ENCODE measurements around a stretch of chr13.

GRCh38 chr13:113023698-113024862 is 55.1 kb downstream of the MCF2L start:
- PRO-cap: no peak
- RAMPAGE, long total RNA: no peak
- RRBS: 88% methylated on average over 8 of the region's 30 CpGs

- PRO-cap: no peak
- RAMPAGE, long total RNA: no peak
- RRBS: no CpG with 5 or more reads among the region's 21 CpGs
These were observed 55.8 kb upstream of the F7 start for GRCh38 chr13:113049572-113050453.

DNA sequence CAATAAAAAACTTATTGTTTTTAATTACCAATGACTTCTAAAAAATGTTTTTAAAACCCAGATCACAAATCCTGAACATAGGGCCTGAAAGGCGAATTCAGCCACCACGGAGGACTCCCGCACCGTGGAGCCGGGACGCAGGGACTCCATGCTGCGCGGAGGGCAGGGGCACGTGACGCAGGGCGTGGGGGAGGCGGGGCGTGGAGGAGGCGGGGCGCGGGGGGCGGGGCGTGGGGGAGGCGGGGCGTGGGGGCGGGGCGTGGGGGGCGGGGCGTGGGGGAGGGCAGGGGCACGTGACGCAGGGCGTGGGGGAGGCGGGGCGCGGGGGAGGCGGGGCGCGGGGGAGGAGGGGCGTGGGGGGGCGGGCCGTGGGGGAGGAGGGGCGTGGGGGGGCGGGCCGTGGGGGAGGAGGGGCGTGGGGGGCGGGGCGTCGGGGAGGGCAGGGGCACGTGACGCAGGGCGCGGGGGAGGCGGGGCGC is 4.6 kb upstream of the PROZ start:
- PRO-cap: unidirectional peak, minus-strand start at position 177 of the sequence
- RAMPAGE, long total RNA: no peak
- RRBS: no CpG with 5 or more reads among the region's 49 CpGs

- PRO-cap: no peak
- RAMPAGE, long total RNA: no peak
- RRBS: 98% methylated on average over 3 of the region's 23 CpGs
These were observed 42.3 kb downstream of the CUL4A start for GRCh38 chr13:113251495-113252247.

- PRO-cap: no peak
- RAMPAGE, long total RNA: no peak
- RRBS: no CpG with 5 or more reads among the region's 6 CpGs
These were observed 22.8 kb upstream of the LAMP1 start for GRCh38 chr13:113274117-113274714.

GRCh38 chr13:113313359-113313949 is 16.4 kb downstream of the LAMP1 start:
- PRO-cap: no peak
- RAMPAGE, long total RNA: no peak
- RRBS: no CpG with 5 or more reads among the region's 16 CpGs

DNA sequence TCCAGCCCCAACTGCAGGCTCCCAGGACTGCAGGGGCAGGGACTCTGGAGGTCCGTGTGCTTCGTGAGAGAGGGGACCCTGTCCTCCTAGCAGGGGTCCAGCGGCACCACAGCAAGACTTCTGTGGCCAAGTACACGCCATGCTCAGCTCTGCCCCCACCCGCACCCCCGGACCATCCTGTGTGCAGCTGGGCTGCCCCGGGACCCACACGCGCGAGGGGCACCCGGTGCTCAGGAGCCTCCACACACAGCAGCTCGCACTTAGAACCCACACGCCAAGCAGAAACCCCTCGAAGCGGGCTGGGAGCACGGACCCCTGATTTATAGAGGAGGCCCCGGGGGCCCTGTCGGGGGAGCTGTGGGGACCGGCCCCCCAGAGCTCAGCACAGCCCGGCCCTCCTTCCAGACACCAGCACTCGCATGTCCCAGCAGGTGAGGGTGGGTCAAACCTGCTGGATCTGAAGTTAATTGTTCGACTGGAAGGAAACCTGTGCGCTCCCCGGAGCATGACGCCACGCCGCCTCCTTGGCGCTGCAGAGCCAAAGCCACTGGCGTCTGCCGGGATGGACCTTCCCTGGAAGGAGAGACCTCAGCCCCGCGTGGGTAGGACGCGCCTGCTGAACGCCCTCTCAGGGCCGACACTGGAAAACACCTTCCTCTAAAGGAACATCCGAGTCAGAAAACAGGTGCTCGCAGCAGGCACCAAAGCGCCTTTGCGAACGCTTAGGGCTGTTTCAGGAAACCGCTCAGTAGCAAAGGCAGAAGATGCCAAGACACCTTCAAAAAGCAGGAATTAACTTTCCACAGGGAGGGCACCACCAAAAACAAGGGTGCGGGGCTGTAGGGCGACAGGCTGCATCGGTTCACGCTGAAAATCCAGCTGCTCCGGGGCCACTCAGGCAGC is 37.6 kb upstream of the GRTP1 start:
- PRO-cap: no peak
- RAMPAGE, long total RNA: no peak
- RRBS: 85% methylated on average over 15 of the region's 47 CpGs

GRCh38 chr13:113454016-113454474 is 757 bp upstream of the ADPRHL1 start:
- PRO-cap: no peak
- RAMPAGE, long total RNA: no peak
- RRBS: no CpG with 5 or more reads among the region's 14 CpGs

DNA sequence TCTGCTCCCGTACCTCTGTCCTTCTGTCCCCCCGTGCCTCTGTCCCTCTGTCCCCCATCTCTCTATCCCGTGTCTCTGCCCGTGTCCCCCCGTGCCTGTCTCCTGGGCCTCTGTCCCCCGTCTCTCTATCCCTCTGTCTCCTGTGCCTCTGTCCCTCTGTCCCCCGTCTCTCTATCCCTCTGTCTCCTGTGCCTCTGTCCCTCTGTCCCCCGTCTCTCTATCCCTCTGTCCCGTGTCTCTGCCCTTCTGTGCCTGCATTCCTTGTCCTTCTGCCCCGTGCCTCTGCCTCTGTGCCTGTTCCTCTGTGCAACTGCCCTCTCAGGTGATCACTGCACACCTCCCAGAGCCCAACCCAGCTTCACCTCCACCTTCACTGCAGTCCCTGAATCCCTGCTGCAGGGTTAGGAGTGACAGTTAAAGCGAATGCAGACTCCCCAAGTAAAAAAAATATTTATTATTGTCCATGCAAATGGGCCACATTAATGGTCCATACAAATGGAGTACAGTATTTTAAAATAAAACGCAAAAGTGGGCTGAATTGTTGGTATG is 17.5 kb downstream of the DCUN1D2 start:
- PRO-cap: no peak
- RAMPAGE, long total RNA: no peak
- RRBS: no CpG with 5 or more reads among the region's 12 CpGs

GRCh38 chr13:113483330-113484363 is 6.9 kb downstream of the DCUN1D2 start:
- PRO-cap: no peak
- RAMPAGE, long total RNA: no peak
- RRBS: 92% methylated on average over 9 of the region's 38 CpGs

GRCh38 chr13:113495379-113496386 is 4.9 kb downstream of the TMCO3 start:
- PRO-cap: no peak
- RAMPAGE, long total RNA: no peak
- RRBS: no CpG with 5 or more reads among the region's 26 CpGs

DNA sequence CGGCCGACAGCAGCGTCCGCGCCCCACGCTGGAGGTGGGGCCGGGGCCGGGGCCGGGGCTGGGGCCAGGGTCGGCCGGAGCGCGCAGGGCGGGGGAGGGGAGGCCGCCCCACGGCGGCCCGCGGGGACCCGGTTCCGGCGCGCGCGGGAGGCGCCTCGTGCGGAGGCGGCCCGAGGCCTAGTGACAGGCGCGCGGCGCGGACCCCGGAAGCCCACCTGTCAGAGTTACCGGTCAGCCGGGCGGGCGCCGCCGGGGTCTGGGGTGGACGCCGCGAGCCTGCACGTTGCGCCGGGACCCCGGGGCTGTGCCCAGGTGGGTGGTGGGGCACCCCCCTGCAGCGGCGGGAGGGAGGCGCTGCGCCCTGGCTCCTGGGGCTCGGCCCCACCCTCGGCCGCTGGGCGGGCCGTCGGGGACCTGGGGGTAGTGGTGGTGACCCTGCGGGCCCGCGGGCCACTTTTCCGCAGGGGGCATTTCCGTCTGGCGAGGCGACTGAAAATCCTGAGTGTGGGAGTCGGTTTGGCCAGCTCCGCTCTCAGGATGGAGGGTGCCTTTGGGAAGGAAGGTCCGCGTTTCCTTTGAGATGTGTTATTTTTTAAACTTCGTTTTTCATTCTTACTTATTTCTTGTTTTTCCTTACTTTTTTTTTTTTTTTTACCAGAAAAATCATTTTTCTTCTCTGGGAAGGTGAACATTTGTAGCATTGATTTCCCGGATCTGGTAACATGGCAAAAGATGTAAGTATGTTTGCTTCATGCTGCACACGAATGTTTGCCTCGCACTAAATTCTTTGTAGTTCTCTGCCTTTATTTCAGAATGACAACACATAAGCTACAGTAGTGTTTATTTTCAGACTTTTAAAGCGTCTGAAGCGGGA is 800 bp downstream of the TFDP1 start:
- PRO-cap: no peak
- RAMPAGE, long total RNA: no peak
- RRBS: 1% methylated on average over 20 of the region's 76 CpGs

DNA sequence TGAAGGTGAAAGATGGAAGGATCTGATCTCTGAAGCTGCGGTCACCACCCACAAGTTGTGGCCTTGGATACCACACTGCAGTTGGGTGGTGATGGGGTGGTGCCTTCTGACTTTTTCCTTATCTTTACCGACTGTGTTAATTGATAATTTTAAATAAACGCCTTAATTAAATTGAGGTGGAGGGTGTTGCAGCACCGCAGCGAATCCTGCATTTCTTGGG is 1.3 kb downstream of the TFDP1 start:
- PRO-cap: no peak
- RAMPAGE, long total RNA: no peak
- RRBS: no CpG with 5 or more reads among the region's 5 CpGs

- PRO-cap: no peak
- RAMPAGE, long total RNA: no peak
- RRBS: no CpG with 5 or more reads among the region's 28 CpGs
These were observed 10.1 kb downstream of the ATP4B start for GRCh38 chr13:113647881-113648355.

DNA sequence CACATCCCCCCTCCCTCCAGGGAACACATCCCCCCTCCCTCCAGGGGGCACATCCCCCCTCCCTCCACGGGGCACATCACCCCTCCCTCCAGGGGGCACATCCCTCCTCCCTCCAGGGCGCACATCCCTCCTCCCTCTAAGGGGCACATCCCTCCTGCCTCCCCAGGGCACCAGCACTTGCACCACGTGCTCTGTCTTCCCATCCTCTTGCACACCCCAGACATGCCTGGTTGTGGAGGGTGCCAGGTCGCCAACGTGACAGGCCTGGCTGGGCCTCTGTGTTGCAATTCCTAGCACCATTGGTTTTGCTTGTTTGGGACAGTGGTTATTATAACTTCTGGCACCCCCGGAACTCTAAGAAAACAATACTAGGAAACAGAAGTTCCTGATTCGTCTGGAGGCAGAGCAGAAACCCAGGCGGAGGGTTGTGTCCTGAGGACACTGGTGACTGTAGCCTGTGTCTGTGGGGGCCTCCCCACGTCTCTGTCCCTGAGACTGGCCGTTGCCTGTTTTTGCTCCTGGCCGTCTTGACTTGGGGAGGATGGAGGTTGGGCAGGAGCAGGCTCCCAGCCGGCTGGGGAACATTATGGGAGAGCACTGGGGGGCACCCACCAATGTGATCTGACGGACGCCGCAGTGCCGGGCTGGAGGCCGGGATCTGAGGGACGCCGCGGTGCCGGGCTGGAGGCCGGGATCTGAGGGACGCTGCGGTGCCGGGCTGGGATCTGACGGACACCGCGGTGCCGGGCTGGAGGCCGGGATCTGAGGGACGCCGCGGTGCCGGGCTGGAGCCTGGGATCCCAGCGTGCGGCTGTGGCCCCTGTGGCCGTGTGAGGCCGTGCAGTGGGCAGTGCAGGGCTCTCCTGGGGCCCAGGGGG is 46.2 kb downstream of the GAS6 start:
- PRO-cap: no peak
- RAMPAGE, long total RNA: no peak
- RRBS: 28% methylated on average over 5 of the region's 38 CpGs

DNA sequence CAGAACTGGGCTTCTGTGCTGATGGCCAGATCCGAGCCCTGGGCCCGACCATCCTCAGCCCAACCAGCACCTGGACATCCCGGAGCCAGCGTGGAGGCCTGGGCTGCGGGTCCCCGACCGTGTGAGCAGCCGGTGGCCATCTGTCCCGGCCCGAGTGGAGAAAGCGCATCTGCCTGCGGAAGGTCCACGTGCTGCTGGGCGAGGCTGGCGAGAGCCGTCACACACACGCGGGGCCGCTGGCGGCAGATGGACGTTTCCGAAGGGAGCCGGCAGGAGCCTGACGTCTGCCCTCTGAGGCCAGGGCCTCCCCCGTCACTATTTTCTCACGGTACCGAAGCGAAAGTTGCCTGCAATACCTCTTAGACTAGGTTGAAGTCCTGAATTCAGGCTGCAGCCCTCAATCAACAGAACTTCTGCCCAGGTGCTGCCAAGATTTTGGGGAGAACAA is 45.4 kb downstream of the GAS6 start:
- PRO-cap: no peak
- RAMPAGE, long total RNA: no peak
- RRBS: 37% methylated on average over 10 of the region's 28 CpGs

GRCh38 chr13:113820282-113821435 is 43.2 kb downstream of the GAS6 start:
- PRO-cap: no peak
- RAMPAGE, long total RNA: no peak
- RRBS: 43% methylated on average over 23 of the region's 71 CpGs

GRCh38 chr13:113835398-113836025 is 28.4 kb downstream of the GAS6 start:
- PRO-cap: no peak
- RAMPAGE, long total RNA: no peak
- RRBS: 100% methylated on average over 1 of the region's 38 CpGs

- PRO-cap: no peak
- RAMPAGE, long total RNA: no peak
- RRBS: no CpG with 5 or more reads among the region's 30 CpGs
These were observed 26.4 kb downstream of the GAS6 start for GRCh38 chr13:113837051-113838321.

- PRO-cap: no peak
- RAMPAGE, long total RNA: no peak
- RRBS: 53% methylated on average over 7 of the region's 27 CpGs
These were observed 24.1 kb downstream of the GAS6 start for GRCh38 chr13:113839514-113840444.